ENCODE measurements around a stretch of chr15.

- PRO-cap: unidirectional peak, plus-strand start at chr15:84798861
Observed at GRCh38 chr15:84798495-84799216, 18.5 kb upstream of the ALPK3 start.

DNA sequence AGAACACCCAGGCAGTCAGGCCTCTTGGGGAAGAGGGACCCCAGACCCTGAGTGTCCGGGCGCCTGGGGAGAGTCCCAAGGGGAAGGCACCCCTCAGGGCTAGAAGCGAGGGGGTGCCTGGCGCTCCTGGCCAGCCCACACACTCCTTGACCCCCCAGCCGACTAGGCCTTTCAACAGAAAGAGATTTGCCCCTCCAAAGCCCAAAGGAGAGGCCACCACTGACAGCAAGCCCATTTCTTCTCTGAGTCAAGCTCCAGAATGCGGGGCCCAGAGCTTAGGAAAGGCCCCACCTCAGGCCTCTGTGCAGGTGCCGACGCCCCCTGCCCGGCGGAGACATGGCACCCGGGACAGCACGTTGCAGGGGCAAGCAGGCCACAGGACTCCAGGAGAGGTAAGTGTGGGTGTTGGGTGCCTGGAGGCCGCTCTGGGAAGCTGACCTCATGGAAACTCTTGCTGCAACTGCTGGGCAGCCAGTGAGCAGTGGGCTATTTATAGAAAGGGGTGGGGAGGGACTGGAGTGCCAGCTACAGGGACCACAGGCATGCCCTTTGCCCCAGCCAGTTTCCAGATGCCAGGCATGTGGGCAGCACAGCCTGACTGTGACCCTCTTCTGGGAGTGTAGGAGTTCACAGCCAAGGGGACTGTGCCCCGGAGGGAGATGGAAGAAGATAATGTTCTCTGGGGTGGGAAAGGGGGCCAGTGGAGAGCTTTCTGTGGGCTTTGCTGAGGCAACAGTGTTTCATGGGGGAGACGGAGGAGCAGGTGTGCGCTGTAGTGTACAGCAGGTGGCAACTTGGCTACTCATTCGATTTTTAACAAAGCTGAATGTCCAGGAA lies 23.6 kb downstream of the ALPK3 start:
- PRO-cap: no peak

- PRO-cap: no peak
Observed at GRCh38 chr15:84890829-84891366, 6.4 kb downstream of the SLC28A1 start.

- PRO-cap: no peak
Observed at GRCh38 chr15:85006245-85007323, 24.9 kb downstream of the PDE8A start.

DNA sequence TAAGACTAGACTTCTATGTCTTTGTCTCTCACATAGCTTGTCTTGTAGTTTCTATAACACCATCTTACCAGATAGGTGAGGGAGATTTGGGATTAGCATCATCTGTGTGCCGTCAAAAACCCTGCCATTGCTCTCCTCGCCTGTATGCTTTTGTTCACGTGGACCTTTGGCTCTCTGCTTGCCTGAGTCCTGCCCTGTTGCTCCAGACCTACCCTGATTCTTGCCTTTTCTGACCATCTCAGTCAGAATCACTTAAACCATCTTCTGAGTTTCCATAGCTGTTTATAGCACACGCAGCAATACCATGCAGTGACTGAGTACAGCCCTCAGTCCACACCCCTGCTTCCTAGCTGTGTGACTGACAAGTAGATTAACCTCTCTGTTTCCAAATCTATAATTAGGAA lies 49.6 kb downstream of the PDE8A start:
- PRO-cap: no peak

DNA sequence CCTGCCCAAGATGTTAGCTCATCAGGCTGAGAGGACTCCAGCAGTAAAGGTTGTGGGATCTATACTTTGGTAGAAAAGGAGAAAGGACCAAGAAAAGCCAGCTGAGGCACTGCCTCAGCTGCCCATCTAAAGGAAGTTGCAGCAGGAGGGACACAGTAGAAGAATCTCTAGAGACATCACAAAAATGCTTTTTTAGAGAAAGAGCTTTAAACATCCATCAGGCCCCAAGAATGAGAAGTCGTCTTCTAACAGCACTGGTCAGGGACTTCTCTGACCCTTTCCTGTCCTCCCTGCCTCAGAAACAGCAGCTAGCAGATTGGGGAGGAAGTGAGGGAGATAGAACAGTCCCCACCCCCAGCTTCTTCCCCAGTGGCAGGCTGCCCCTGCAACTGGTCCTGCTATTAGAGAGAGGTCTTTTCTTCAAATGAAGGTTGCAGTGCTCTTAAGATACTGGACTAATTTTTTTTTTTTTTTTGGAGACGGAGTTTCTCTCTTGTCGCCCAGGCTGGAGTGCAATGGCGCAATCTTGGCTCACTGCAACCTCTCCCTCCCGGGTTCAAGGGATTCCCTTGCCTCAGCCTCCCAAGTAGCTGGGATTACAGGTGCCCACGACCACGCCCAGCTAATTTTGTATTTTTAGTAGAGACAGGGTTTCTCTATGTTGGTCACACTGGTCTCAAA lies 55.1 kb downstream of the PDE8A start:
- PRO-cap: no peak

GRCh38 chr15:85256067-85256983 lies 124.1 kb upstream of the AKAP13 start:
- PRO-cap: no peak

DNA sequence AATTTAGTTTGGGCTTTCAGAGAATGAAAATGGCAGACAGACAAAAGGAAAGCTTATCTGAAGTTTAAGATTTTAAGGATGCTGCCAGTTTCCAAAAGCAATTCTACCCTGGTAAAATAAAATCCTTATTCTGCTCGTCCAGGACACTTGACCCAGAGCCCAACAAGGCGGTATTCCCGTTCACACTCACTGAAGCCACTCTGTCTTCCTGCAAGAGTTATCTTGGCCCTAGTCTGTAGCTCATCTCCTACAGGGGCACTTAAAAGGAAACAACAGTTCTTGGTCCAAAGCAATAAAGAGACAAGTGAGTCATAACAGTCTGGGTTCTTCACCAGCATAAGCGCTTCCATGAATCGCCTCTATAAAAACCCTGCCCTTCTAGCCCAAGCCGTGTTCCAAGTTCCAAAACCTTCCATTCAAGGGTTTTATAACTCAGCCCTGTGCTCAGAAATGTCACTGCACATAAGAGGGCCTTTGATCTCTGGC lies 64.3 kb upstream of the AKAP13 start:
- PRO-cap: no peak

GRCh38 chr15:85318582-85318928 lies 61.8 kb upstream of the AKAP13 start:
- PRO-cap: no peak

GRCh38 chr15:85348008-85348370 lies 32.4 kb upstream of the AKAP13 start:
- PRO-cap: no peak

DNA sequence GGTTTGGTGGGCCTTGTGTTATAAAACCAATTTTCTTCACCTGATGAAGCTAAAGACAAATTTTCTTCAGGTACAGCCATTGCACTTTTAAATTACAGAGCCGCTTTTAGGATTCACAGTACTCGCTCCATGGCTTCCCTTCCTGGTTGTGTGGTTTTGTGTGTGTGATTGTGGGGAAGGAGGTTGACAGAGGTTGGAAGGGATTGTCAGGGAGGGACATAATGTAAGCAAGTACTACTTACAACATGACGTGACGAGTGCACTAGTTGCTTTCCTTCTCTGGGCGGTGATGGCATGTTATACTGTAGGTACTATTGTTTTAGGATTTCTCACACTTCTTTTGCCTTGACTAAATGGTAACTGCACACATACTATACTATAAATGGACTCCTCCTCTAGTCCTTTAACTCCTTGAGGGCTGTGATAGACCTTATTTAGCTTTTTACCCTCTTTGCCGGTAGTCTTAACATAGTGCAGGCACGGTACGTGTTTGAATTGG lies 2.0 kb downstream of the AKAP13 start:
- PRO-cap: no peak

DNA sequence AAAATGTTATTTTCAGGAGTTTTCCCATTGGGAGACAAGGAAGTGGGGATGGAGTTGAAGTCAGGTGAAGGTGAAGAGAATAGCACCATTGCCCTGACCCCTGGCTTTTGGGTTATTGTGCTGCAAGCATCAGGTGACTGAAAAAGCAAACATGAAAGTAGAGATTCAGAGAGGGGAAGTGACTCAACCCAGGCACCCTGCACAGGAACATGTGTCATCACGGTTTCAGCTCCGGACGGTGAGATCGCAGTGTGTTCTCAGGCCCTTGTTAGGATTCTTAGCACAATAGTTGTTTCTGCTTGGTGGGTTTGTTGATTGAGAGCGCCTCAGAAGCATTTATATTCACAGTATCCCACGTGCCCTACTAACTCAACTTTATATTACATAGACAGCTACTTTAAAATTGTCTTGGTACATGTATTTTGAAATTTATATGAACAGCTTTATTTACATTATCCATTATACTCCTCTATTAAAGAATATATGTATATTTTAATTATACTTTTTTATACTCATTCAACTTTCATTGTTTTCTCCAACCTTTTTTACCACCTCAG lies 33.1 kb downstream of the AKAP13 start:
- PRO-cap: no peak

- PRO-cap: no peak
Observed at GRCh38 chr15:85457414-85457903, 77.1 kb downstream of the AKAP13 start.

GRCh38 chr15:85534042-85534539 lies 153.7 kb downstream of the AKAP13 start:
- PRO-cap: no peak

GRCh38 chr15:85589771-85590445 lies 204.8 kb downstream of the KLHL25 start:
- PRO-cap: no peak

DNA sequence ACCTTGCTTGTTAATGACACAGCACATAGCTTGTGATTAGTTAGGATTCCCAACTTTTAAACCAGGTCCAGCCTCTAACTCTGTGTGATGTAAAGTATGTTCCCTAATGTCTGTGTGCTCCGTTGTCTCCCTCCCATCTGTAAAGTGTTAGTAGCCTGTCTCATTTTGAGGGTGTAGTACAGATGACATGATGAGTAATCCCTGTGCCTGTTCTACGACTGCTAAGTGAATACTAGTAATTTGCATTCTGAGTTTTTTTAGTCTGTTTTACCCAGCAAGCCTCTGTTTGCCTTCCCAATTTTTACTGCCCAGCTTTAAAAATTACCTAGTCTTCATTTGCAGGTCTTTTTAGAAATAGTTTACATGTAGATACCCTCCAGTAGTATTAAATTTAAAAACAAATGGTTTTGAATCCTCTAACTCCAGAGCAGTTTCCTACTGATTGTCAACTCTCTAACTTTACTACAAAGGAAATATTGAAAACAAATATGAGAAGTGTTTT lies 154.6 kb downstream of the KLHL25 start:
- PRO-cap: no peak

GRCh38 chr15:85645544-85646127 lies 149.1 kb downstream of the KLHL25 start:
- PRO-cap: no peak

GRCh38 chr15:85726088-85726795 lies 68.5 kb downstream of the KLHL25 start:
- PRO-cap: no peak

DNA sequence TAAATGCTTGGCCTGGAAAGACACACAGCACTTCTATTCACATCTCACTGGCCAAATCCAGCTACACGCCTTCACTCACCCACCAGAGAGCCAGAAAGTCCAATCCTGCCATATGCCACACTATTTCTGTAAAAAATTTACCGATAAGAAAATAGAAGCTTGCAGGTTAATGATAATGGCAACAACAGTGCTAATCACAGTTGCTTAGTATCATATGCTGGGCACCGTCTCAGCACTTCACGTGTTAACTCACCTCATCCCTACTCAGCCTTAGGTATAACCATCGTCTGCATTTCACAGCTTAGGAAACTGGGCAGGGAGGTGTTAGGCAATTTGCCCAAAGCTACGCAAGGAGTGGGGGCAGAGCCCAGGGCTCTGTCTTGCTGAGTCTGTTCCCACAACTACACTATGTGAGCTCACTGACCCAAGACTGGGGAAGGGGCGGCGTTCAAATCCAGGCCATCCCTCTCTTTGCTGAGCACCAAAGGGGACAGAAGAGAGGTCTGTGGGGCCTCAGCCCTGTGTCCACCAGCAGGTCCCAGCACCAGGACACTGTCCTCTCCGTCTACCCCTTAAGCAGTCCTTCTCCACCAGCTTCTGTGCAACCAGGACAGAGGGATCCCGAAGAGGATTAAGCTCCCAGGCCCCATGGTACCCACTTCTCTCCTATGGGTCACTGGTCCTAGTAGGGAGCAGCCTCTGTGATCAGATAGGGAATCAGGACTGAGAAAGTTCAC lies 16.3 kb downstream of the KLHL25 start:
- PRO-cap: no peak

- PRO-cap: no peak
Observed at GRCh38 chr15:85795409-85795910, 735 bp upstream of the KLHL25 start.